Occipital lobe (tissue), 2 donors: ENCODE data around the genes ZNF189 and SMC2.

- RAMPAGE, long total RNA, result no peak
Measured at GRCh38 chr9:98795062-98795980, 1.0 kb downstream of the ANKS6 start.

DNA sequence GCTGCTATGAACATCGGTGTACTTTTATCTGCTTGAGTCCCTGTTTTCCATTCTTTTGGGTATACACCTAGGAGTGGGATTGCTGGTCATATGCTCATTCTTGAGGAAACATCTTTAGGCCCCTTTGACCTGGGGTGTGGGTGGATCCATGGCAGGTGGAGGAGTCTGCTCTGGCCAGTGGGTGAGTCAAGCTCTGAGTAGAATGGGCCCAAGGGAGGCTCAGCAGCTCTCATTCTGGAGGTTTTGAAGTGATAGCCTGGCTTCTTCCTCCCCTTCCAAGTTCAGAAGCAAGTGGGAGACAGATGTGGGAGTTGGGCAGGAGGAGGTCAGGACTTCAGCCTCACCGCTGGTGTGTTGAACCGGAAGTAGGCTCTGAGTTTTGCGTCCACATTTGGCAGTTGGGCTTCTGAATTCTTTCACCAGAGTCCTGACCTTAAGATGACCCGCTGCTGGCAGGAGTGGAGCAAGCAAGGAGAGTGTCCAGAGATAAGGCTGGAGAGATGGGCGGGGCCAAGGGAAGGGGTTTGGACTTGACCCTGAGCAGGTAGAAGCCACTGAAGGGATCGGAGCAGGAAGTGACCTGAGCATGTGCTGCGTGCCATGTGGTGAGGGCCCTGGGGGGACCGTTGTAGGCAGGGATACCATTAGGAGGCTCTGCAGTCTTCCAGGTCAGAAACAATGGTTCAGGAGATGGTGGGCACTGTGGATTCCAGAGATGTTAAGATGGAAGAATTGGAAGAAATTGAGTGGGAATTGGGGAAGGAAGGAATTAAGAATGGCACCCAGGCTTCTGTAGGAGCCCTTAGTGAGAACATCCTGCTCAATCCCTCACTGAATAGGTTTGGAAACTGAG, 25.7 kb downstream of the GALNT12 start:
- RAMPAGE, long total RNA, result no peak

- RAMPAGE, long total RNA, result no peak
Measured at GRCh38 chr9:99071169-99071916, 33.6 kb upstream of the TGFBR1 start.

- RAMPAGE, long total RNA, result no peak
Measured at GRCh38 chr9:99120946-99121513, 16.1 kb downstream of the TGFBR1 start.

DNA sequence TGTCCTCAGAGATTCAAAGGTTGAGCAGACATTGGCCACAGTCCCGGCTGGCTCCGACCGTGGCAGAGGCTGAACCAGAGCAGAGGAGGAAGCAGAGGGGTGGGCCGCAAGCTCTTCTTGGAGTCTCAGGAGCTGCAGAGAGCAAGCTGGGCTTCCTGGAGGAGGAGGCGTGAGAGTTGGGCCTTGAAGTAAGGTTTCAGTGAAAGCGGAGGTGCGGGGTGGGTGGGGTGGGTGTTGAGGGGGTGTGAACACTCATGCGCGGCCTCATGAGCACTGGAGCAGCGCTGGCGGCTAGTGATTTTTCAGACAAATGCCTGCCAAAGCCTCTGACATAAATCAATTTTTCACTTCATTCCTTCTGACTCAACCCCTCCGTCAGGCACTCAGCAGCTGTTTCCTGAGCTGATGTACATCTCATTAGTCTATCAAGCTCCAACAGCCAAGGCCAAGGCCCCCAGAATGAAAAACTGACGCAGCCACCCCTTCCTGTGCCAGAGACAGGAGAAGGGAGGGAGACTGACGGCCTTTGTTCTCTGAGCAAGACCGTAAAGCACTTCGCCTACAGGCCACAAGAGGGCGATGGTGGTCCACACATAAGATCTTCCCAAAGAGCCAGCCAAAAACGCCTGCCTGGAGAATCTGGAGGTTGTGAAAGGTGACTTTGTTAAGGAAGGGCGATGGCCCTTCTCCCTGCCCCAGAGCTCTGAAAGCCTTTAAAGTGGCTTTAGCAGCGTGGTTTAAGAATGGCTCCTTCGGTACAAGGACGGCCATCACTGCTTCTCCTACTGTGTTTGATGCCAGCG, 37.3 kb downstream of the ALG2 start:
- RAMPAGE, long total RNA, result no peak

- RAMPAGE, long total RNA, result no peak
Measured at GRCh38 chr9:99356144-99357409, 134.5 kb downstream of the SEC61B start.

DNA sequence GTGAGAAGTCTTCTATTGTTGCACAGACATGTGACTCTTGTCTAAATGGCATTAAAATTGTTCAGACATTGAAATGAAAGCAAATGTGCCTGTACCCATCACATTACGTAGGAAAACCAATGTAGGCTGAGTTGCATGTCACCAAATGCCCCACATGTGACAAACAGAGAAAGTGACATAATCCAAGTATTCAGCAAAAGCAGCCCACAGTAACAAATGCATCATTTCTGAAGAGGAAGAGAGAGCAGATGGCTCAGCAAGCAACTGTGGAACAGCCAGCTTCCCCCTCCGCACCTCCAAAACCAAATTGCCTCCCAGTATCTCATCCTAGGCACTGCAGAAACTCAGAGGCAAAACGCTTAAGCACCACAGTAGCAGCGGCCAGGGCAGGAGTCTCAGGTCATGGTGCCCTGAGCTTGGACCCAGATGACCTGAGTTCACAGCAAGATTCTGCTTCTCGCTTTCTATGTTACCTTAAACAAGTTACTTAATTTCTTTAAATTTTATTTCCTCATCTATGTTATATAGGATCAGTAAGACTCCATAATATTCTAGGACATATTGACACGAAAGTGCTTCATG, 161.3 kb upstream of the NR4A3 start:
- RAMPAGE, long total RNA, result no peak

GRCh38 chr9:99827783-99828439, 6.2 kb downstream of the NR4A3 start:
- RAMPAGE, long total RNA, result no peak

DNA sequence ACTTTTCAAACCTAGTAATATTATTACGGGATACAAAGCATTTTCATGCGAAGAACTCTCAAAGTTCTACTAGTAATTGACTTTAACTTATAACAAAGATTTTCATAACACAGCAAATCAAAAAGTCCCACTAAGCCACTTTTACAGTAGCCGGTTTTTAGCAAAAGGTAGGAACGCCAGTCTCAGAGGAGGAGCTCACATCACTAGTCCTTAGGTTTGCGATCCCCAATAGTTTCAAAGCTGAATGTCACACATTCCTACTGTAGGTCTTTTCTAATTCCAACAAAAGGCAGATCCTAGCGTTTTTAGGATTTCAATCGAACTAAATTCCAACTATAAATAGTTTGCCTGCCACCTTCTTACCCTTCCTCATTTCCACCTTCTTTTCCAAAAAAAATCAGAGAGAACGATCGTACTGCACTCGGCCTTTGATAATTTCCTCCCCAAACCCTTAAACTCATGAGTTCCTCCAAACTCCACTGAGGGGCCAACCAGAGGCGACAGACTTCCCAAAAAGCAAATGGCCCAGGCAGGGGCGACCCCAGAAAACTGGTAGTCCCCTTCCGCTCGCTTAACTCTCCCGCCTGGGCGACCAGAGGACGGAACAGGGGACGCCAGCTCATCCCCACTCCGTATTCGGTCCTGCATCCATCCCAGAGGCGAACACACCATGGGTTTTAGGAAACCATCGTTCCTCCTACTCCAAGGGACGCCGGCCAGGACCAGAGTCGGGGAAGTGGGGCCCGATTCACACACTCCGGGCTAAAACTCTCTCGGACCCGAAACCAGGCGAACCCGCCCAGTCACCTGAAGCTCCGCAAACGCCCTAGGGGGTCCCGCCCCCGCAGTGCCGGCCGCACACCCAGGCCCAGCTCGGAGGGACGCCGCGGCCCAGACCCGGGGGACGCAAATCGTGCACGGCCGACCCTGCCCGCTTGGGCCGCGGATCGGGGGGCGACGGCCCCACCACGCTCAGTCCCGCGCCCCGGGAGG, 696 bp downstream of the TEX10 start:
- RAMPAGE, long total RNA, result no peak

DNA sequence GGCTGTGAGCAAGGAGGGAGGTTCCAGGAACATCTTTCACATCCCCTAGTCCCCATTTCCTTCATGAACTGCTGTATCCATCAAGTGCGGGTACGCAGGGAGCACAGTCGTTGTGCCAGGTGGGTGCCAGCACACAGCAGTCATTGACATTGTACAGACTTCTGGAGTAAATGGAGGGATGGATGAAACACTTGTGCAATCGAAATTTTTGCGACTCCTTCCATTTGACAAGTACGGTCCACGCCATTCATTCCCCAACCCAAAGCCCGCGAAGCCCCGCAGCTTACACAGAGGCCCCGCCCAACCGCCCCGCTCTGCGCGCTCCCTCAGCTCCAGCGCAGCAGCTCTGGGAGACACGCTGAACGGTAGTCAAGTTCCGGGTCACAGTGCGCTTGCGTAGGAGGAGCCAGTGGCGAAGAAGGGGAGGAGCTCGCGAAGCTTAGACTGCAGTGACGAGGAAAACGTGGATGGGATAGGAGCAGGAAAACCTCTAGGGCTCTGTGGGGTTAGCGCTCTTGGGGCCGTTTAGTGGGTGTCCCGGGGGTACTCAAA, 15.5 kb upstream of the MSANTD3 start:
- RAMPAGE, long total RNA, result no peak

DNA sequence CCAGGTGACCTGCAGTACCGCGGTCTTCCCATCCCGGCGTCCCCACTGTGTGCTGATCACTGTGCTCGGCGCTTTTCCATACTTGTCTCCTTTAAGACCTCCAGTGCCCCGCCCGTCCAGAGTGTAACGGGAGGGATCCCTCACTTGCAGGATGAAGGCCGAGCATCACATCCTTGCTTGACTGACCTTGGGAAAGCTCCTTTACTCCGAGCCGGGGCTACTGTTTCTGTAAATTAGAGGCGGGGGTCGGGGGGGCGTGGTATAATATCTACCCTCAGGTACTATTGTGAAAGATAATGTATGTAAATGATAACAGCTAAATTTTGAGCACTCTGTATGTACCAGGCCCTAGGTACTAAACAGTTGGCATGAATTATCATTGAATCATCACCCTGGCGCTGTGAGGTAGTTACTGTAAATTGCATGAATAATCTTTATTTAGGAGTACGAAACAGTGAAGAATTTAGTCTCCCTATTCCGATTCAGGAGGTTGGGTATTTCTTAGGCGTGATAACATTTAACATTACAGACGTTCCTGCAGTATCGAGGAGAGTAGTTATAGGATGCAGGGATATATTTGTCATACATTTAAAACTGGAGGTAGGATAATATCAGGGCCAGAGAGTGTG, 871 bp downstream of the MSANTD3 start:
- RAMPAGE, long total RNA, result no peak

- RAMPAGE, long total RNA, result no peak
Measured at GRCh38 chr9:101376488-101377208, 8.2 kb downstream of the BAAT start.

DNA sequence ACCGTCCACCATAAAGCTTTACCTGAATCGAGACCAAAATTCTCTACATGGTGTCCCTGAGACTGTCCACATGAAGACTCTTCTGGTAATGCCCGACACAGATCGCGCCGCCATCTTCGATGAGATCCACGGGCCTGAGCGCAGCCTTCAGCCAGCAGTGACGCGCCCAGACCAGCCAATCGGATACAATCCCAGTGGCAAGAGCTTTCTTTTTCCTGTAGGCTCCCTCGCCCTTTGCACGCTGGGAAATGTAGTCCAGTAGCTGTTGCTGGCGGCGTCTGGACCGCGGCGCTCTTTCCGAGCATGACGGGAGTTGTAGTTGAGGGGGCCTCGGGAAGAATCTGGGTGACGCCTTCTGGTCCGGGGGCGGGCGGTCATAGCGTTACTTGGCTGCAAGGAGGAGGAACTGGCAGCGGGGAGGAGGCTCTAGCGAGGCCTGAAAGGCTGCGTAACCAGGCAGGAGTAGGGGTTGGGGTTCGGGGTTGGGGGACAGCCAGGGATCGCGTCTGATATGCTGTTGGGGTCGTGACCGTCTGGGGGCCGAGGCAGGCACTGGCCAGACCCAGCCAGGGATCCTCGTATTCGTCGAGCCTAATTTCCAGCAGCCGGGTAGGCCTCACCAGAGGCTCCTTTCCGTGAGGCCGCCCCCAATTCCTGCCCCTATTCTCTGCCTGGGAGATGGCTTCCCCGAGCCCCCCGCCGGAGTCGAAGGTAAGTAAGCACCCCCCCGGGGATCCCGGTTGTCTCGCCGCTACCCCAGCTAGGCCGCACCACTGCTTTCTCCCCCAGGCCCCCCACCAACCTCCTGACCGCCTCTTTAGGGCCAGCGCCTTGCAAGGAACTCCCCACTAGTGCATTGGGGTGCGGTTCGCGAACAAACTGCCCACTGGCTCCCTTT, at the start of gene ZNF189:
TSS of gene ZNF189 (plus strand) at position 373 of the 898 bp plus-strand sequence.
- RAMPAGE, long total RNA, result start-site peak on the minus strand centred at position 131 of the sequence, 23 bp wide, 3,291 and 3,007 reads in 2 replicates

DNA sequence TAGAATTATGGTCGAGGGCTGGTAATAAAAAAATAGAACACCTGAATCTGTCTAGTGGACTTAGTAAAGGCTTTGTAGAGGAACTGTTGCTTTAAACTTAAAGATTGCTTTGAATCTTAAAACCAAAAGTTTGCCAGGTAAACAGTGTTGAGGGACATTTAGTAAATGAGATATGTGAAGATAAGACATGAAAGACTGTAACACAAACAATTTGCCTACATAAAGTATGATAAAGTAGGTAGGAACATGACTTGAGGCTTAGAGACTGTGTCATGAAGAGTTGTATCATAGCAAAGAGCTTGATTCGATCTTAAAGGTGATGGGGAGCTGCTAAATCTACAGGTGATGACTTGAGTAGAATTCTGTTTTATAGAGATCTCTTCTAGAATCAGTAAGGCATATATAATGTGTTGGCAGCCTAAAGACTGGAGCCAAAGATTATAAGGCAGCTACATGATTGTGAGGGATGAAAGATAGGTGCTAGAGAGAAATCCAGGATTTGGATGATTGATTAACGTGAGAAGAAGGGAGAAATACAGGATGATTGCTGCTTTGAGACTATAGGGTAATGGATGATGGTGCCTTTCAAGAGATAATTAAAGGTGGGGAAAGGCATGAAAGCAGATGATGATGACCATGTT, 6.3 kb downstream of the ZNF189 start:
- RAMPAGE, long total RNA, result no peak

GRCh38 chr9:101422917-101423315, 12.7 kb downstream of the ALDOB start:
- RAMPAGE, long total RNA, result no peak

DNA sequence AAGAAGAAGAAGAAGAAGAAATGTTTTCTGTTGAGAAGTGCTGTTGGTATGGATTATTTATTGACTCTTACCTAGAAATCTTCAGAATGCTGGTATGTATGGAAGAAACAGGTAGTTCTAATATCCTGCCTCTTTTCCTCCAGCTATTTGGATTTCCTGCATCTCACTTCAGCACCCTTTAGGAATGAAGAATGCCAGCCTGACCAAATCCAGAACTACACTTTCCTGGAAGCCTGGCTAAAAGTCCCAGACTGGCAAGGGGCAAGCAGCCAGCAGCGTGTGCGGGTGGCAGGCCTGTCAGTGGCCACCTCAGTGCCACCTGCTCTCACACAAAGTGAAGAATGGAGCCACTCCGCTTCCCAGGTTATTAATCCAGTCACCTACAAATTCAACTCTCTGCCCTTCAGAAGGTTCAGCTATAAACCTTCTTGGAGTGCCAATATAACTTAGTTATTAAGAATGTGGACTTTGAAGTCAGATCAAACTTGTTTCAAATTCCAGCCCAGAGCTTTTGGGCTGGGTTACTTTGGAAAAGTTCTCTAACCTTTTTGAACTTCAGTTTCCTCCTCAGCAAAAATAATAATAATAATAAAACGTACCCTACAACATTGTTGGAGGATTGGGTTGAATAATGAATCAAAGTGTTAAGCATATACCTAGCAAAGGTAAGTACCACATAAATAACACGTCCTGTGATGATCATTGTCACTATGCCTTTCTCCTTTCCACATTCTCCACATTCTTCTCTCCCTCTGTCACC, 6.8 kb upstream of the ALDOB start:
- RAMPAGE, long total RNA, result no peak

DNA sequence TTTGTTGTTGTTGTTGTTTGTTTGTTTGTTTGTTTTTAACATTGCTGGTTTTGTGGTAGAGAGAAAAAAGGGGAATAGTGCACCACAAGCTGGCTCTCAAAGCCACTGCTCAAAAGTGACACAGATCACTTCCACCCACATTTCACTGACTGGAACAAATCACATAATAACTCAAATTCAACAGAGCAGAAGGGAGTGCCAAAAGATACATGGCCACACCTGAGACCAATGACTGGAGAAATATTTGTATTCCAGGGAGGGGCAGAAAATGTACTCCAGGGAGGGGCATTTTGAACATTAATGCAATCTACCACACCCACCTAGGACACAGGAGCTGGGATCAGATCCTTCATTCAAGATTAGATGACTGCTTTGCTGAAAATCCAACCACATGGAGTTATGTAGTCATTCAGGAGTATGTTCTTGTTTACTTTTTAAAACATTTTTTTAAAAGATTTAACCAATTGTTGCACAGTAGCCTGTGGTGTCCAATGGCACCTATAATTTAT, 6.6 kb downstream of the PGAP4 start:
- RAMPAGE, long total RNA, result no peak

GRCh38 chr9:101572373-101572704, 22.4 kb downstream of the PPP3R2 start:
- RAMPAGE, long total RNA, result no peak

GRCh38 chr9:103999327-103999893, 94.7 kb upstream of the SMC2 start:
- RAMPAGE, long total RNA, result no peak

DNA sequence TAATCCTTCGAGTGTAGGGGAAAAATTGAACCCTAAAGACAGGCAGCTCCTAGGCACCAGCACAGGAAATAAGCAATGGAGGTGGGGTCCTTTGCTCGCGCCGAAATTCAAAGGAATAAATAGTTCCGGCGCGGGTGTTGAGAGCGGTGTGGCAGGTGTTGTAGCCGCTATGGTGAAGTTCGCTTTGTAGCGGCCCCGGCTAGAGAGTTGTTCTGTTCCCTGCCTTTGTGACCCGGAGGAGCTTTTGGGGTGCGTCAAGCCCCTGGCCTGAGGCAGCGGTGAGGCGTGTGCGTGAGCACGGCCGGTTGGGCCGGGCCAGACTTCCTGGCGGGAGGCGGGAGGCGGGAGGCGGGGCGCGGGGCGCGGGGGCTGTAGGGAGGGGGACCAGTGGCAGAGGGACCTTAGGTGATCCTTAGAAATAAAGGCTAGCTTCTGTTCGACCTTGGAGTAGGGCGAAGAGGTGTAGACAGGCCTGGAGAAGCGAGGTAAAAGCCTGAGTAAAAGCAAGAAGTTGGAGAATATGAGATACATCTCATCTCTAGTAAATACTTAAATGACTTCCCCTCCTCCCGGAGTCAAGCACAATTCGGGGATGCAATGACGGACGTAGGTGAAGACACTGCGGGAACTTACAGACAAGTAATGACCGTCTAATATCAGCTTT, at the start of gene SMC2:
TSS of gene SMC2 (plus strand) at position 110 of the 664 bp plus-strand sequence.
- RAMPAGE, long total RNA, result no peak